Endodermal cell (in vitro differentiated cells): ENCODE measurements around the genes WASHC1 and DMRT2.

DNA sequence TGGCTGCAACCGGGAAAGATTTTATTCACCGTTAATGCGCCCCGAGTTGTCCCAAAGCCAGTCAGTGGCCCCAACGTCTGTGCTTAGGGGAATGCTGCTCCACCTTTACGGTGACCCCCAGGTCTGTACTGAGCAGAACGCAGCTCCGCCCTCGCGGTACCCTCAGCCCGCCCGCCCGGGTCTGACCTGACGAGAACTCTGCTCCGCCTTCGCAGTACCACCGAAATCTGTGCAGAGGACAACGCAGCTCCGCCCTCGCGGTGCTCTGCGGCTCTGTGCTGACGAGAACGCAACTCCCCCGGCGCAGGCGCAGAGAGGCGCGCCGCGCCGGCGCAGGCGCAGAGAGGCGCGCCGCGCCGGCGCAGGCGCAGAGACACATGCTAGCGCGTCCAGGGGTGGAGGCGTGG is 18.6 kb downstream of the WASHC1 start:
- PRO-cap, result no peak

DNA sequence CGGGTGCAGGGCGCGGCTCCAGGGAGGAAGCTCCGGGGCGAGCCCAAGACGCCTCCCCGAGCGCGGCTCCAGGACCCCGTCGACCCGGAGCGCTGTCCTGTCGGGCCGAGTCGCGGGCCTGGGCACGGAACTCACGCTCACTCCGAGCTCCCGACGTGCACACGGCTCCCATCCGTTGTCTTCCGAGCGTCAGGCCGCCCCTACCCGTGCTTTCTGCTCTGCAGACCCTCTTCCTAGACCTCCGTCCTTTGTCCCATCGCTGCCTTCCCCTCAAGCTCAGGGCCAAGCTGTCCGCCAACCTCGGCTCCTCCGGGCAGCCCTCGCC is at the start of gene WASHC1:
TSS of gene WASHC1 (minus strand) at position 280 of the 325 bp plus-strand sequence.
- PRO-cap, result no peak

DNA sequence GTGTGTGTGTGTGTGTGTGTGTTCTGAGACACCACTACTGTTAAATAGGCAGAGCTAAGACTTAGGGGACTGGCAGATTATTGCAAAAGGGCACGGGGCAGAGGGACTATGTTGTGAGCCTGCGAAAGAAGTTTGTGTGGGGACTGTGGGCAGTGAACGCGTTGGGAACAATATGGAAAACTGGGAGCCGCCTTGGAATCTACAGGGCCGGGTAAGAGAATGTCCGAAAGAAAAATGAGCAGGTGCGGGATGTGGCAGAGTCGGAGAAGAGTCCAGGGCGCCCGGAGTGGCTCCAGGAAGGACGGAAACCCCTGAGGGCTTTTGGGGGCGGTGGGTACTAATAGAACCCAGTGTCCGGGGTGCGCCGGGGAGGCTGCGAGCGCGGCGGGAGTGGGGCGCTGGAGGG is 43.4 kb upstream of the WASHC1 start:
- PRO-cap, result no peak

GRCh38 chr9:468964-469199 is 35.6 kb upstream of the KANK1 start:
- PRO-cap, result no peak

DNA sequence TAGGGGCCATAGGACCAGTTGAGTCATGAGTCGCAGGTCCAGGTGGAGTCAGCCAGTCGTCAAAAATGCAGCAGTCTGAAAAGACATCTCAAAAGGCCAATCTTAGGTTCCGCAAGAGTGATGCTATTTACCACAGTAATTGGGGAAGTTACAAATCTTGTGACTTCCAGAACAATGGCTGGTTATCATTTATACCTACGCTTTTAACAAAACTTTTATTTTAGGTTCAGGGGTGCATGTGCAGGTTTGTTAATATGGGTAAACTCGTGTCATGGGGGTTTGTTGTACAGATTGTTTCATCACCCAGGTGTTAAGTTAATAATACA is 61.1 kb downstream of the KANK1 start:
- PRO-cap, result no peak

DNA sequence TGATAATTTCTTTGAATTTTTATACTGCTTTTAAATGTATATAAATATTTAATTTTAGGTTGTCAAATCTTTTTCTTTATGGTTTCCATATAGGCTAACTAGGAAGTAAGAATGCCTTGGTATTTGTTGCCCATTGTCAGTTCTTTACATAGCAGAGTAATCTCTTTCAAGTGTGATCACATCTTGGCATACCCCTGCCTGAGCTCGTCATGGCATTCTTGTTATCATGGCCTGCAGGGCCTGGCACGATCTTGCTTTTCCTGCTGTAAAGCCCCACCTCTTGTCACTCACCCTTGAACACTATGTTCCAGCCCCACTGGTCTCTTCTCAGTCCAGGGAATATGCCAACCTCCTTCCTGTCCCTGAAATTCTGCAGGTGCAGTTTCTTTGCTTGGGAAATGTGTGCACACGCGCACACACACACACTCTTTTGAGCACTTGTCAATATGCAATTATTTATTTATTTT is 86.8 kb downstream of the KANK1 start:
- PRO-cap, result no peak

- PRO-cap, result no peak
Measured at GRCh38 chr9:693956-694413, 147.5 kb upstream of the DMRT1 start.

DNA sequence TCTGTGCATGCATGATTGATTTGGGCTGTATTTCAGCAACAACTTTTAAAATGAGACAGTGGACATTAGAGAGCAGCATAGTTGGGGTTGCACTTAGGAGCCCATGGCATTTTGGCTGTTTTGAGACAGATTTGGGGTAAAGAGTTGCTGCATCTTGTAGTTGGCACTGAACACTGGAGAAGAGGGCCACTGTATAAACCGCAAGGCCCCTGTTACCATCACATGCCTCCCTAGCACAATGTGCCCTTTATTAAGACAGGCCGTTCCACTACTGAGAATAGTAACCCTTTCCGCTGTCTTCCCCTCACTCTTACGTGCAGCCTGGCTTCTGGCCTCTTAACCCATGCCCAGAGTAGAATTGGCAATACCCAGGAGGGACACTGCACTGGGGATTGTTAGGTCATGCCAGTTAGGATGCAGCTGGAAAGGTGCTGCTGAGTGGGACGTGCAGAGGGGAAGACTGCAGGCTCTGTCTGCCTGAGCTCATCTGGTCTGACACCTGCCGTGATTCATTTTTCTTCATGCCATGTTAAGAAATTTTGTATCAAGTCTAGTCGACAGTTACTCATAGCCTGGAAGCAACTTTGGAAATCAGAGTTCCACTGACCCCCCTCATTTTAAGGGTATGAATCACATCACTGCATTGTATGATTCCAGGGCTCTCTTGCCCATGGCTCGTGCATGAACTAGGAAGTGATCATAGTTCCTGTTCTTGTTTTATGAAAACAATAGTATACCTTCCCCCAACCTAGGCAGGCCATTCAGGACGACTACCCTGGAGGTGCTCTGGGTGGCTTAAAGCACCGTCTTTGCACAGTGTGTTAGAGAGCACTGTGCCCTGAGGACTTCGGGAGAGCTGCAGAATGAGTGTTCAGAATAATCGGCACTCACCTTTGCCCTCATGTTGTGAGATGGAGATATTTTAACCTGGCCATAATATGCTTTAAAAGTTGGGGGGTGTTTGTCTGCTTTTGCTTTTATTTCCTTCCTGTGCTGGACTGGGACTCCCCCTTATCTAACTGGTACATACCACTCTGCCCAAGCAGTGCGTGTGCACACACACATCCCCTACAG is 146.7 kb upstream of the DMRT1 start:
- PRO-cap, result no peak

GRCh38 chr9:744670-745259 is 96.7 kb upstream of the DMRT1 start:
- PRO-cap, result bidirectional peak, plus-strand start at chr9:745388, minus-strand start at chr9:745069

DNA sequence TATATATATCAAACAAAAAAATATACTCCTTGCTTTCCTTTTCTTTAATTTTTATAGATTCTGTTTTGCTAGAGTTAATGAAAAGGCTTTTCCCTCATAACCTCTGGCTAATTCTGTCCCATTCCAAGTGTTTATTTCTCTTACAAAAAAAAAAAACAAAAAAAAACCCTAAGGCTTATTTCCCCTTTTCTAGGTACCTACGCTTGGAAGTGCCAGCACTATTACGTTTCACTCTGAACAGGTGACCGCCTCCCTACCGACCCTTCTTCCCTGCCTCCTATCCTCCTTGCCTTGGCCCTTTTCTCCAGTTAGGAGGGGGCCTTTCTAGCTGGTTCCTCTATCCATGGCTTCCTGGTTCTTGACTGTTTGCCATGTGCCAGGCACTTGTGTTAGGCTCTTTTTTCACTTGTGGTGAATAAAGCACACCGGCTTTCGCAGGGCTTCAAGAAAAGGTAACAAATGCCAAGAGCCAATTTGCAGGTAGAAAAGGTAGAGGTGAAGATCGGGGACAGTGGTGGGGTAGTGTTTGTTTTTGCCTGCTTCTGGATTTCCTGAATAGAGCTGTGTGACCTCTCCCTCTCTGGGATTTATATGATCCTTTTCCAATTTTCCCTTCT is 23.3 kb upstream of the DMRT1 start:
- PRO-cap, result unidirectional peak, minus-strand start at position 353 of the sequence

- PRO-cap, result no peak
Measured at GRCh38 chr9:967393-967953, 9.0 kb upstream of the DMRT3 start.

GRCh38 chr9:1044619-1045176 is 5.5 kb upstream of the DMRT2 start:
- PRO-cap, result no peak

GRCh38 chr9:1049854-1050710 is at the start of gene DMRT2:
Gene DMRT2, plus strand, starts transcription at chr9:1050357.
- PRO-cap, result bidirectional peak, plus-strand start at chr9:1050339, minus-strand start at chr9:1050174

GRCh38 chr9:2015702-2016540 is 774 bp downstream of the SMARCA2 start:
- PRO-cap, result no peak

DNA sequence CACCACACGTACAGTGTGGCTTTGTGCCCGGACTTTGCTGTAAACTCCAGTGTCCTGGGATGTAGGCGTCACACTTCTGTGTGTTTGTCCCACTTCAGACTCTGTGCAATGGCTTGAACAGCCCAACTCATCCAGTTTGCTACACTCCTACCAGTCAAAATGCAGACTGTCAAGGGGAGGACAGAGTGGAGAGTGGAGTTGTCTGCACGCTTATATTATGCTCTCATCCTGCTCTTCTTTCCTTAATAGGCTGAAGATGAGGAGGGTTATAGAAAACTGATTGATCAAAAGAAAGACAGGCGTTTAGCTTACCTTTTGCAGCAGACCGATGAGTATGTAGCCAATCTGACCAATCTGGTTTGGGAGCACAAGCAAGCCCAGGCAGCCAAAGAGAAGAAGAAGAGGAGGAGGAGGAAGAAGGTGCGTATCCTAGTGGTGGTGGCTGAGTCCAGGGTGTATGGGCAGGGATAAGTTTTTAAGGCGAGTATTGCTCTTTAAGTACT is 45.5 kb downstream of the SMARCA2 start:
- PRO-cap, result no peak

GRCh38 chr9:2125842-2126211 is 110.7 kb downstream of the SMARCA2 start:
- PRO-cap, result no peak

- PRO-cap, result no peak
Measured at GRCh38 chr9:2126212-2127040, 111.3 kb downstream of the SMARCA2 start.

GRCh38 chr9:2568597-2569180 is 52.9 kb upstream of the VLDLR start:
- PRO-cap, result no peak

- PRO-cap, result no peak
Measured at GRCh38 chr9:2602524-2603139, 19.0 kb upstream of the VLDLR start.

- PRO-cap, result no peak
Measured at GRCh38 chr9:2620107-2620531, 1.5 kb upstream of the VLDLR start.